Measurements from ENCODE around the genes SSR1, RIOK1, BMP6 and TMEM14C.

DNA sequence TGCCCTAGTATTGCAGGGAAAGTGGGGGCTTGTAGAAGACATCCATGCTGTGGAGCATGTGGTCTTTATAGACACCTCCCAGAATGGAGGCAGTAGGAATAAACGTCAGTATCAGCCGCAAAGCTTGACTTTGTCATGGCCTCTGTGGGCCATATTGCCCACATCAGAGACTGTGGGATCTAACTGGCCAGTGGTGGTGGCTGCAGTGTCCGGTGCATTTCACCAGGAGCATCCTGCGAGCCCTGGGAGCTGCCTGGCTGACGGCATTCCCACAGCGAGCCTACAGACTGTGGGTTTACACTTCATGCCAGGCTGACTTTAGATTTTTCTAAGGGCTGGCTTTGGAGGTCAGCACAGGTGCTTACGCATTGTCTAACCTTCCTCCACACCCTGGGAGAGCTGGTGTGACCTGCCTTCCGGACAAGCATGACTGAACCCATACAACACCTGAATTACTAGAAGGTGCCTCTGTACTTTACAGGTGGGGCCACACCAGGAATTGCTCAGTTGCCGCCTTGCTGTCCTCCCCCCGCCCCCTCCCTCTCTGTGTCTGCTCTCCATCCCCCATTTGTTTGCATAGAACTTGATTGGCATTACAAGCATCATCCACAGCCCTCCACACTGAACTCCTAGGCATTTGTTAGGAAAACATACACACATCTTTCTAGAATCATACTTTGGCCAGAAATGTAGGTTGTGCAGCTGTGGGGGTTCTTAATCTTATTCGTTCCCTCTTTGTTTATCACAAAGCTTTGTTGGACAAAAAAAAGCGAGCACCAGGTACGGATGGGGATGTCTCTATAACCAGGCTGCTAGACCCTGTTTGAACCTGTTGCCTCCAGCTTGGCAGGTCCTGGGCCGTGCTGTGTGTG lies 96.3 kb downstream of the RREB1 start:
- PRO-cap, 7 experiments = no peak in any of the 7 experiments

- PRO-cap, 7 experiments = no peak in any of the 7 experiments
These were observed 92.7 kb downstream of the SSR1 start for GRCh38 chr6:7220358-7220655.

GRCh38 chr6:7229503-7230133 lies 83.4 kb downstream of the SSR1 start:
- PRO-cap, 7 experiments = no peak in any of the 7 experiments

DNA sequence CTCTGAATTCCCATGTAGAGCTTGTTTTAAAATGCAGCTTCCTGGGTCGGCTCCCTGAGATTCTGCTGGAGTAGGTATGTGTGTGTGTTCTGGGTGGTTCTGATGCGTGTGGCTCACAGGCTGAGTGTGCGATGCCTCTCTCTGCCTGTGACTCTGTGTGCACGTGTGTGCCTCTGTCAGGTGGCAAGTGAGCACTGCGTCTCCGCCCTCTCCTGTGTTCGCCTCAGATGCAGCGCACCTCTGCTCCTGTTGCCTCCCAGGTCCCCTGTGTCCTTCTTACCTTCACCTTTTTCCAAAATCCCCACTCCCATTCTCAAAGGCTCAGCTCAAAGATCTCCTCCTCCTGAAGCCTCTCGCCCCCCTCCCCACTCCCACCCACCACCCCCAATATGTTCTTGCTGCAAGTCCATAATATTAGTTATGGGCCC lies 45.2 kb downstream of the SSR1 start:
- PRO-cap, 7 experiments = no peak in any of the 7 experiments

GRCh38 chr6:7312869-7313651 lies at the start of gene SSR1:
SSR1 (minus strand) TSS chr6:7313199.
- PRO-cap, 7 experiments = peak in 7 of 7 experiments; most common plus-strand start chr6:7313471 (in 3); most common minus-strand start chr6:7313199 (in 3)

DNA sequence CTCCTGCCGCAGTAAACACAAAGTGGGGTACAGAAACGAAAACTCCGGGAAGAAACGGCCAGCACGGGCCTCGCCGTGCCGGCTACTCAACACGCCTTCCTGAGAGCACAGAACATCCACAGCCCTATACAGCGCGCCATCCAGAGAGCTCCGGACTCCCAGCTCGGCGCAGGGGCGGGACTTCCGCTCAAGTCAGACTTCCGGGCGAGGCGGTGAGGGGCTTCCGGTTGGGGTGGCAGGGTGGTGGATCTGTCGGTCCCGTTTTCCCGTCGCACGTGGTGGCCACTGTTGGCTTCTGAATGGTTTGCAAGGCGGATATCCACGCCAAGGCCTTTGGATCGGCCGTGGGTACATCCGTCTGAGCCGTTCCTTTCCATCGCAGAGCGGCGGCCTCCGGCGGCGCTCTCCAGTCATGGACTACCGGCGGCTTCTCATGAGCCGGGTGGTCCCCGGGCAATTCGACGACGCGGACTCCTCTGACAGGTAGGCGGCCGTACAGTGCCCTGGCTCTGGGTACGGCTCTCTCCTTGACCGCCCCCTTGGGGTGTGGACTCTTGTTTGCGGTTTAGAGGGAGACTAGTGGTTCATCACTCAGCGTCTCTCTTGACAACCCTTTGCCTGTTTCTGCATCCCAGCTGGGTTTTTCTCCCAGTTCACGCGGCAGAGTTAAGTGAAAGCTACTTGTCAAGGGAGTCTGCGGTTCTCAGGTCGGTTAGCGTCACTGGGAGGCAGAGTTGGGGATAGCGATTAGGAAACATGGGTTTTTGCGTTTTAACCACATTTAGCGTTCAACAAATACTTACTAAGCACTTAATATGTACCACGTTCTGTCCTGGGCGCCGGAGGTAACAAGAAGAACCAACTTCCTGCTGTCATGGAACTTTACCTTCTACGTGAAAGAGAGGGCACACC lies at the start of gene RIOK1:
Gene RIOK1 (plus strand): TSS at position 218 of the 912 bp plus-strand sequence.
- PRO-cap, 7 experiments = peak in 7 of 7 experiments; most common plus-strand start position 220 of the sequence (in 5); most common minus-strand start position 856 of the sequence (in 7)

DNA sequence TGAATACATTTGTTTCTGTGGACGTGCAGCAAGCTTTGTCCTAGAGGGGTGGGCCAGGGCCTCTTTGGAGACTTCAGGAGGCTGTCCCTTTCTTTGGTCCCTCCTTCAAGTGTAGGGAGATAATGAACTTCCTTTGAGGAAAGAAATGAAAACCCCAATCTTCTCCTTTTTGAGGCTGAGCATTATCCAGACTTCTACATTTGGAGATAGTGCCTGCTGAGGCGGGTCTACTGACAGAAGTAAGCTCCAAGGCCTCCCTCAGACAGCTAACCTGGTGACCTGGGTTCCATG lies 27.8 kb downstream of the SNRNP48 start:
- PRO-cap, 7 experiments = no peak in any of the 7 experiments

- PRO-cap, 7 experiments = no peak in any of the 7 experiments
These were observed 24.3 kb upstream of the BMP6 start for GRCh38 chr6:7701476-7702202.

- PRO-cap, 7 experiments = no peak in any of the 7 experiments
These were observed at the start of gene BMP6 for GRCh38 chr6:7725698-7726351. BMP6 (plus strand) TSS chr6:7726099.

DNA sequence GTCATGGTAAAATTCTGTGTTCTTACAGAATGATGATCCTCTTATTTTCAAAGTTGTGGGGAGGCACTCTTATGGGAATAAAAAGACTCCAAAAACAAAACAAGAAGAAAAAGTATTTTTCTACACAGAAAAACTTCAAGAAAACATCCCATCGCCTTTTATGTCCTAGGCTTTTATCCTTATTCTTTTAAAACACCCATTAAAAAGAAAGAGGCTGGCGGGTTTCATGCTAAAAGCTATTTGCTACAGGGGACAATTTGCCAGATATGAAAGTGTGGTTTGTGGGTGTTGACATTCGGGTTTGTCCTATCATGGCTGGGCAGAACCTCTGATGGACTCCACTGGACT lies 37.4 kb downstream of the BMP6 start:
- PRO-cap, 7 experiments = no peak in any of the 7 experiments

DNA sequence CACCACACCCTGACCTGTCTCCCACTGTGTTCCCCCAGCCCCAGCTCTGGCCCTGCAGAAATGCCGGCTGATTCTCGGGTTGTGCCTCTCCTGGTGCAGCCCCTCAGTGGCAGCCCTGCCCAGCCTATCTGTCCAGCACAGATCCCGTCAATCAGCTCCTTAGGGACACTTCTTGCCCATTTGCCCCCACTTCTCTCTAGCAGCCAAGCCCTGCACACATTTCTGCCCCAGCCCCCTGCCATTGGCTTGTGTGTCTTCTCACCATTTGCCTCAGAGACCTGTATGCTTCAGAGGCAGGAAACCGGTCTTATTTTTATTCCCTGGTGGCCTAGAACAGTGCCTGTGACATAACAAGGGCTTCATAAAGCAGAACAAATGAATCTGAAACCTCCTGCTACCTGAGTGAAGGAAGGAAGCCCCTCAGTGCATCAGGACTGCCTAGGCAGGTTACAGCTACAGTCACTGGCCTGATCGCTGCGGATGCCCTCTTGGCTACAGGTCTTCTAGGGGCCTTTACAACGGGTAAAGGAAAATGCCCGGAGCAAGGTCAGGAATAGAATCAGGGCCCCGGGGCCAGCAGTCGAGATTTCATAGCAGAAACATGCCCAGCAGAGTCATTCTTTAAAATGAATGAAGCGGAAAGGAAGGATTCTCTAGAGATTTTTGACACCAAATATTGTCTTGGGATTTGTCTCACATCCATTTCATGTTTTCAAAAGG lies 22.7 kb downstream of the TXNDC5 start:
- PRO-cap, 7 experiments = no peak in any of the 7 experiments

GRCh38 chr6:8639921-8640751 lies 204.8 kb upstream of the SLC35B3 start:
- PRO-cap, 7 experiments = no peak in any of the 7 experiments

DNA sequence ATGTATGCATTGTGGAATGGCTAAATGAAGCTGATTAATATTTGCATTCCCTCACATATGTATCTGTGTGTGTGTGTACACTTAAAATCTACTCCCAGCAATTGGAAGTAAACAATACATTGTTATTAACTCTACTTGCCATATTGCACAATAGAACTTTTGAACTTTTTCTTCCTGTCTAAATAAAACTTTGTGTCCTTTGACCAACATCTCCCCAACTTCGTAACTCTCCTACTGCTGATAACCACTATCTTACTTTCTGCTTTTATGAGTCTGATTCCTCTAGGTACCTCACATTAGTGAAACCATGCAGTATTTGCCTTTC lies 220.7 kb upstream of the SLC35B3 start:
- PRO-cap, 7 experiments = no peak in any of the 7 experiments

DNA sequence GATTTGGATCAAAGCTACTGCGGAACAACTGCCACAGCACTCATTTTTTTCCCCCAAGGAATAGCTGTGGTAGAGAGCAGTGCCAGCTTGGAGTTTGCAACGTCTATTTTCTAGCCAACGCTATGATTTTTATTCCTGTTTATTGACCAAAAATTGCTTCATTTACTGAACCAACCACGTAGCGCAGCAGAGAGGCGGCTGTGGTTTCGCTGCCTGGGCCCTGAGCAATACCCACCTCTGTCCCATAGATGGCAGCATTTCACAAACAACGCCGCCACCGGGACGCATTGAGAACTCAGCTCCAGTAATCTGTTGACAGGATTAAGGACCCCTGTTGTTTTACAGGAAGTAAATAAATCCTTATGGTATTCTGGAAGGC lies 547.7 kb upstream of the SLC35B3 start:
- PRO-cap, 7 experiments = no peak in any of the 7 experiments

- PRO-cap, 7 experiments = no peak in any of the 7 experiments
These were observed 604.3 kb downstream of the TFAP2A start for GRCh38 chr6:9810512-9811037.

DNA sequence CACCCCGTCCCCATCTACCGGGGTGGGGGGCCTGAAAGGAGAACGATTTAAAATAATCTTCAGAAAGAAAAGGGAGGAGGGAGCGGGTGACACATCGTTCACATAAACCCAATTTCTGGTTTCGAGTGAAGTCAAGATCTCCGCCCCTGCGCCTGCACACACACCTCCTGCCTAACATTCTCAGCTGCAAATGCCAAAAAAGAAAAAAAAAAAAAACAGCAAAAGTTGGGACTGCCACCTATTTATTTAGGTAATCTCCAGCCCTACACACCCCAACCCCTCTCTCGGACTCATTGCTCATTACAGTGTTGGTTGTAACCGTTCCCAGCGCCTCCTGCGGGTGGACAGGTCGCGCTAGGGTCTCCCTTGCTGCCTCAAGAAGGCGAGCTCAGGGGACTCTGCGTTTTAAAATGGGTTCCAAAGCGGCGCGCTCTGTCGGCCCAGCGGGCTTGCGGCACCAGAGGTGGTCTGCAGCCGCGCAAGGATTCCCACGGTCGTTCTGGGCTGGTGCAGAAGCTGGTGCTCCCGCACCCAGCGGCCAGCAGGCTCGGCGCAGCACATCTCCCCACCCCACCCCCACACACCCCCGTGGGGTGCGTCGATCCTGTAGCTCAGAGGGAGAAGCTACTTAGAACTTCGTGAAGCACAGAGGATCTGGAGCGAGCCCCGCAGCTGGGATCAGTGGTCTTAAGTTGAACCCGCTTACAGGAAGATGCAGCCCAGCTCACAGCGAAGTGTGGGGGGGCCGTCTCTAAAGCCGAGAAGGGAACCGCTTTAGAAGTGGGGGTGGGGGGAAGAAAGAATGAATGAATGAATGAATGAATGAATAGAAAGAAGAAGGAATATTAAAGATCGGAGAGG lies 979 bp downstream of the TFAP2A start:
- PRO-cap, 7 experiments = no peak in any of the 7 experiments

GRCh38 chr6:10491939-10492366 lies 29.2 kb upstream of the GCNT2 start:
- PRO-cap, 7 experiments = no peak in any of the 7 experiments

DNA sequence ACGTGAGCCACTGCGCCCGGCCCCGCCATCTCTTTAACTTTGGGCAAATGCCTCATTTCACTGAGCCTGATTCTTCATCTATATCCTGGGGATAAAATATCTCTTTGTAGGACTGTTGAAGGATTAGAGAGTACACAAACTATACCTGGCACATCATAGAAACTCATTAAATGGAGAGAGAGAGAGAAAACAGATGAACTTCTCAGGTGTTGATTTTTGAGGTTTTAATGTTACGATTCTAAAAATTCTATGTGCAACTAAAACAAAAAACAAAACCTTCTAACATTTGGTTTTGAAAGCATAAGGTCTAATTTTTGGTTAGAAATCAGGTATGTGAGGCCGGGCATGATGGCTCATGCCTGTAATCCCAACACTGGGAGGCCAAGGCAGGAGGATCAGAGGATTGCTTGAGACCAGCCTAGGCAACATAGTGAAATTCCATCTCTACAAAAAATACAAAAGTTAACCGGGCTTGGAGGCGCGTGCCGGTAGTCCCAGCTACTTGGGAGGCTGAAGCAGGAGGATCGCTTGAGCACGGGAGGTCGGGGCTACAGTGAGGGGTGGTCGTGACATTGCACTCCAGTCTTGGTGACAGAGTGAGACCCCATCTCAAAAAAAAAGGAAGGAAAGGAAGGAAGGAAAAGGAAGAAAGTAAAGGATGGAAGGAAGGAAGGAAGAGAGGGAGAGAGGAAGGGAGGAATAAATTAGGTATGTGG lies 18.5 kb downstream of the GCNT2 start:
- PRO-cap, 7 experiments = no peak in any of the 7 experiments

- PRO-cap, 7 experiments = no peak in any of the 7 experiments
These were observed 34.6 kb downstream of the GCNT2 start for GRCh38 chr6:10555349-10556507.

- PRO-cap, 7 experiments = peak in 6 of 7 experiments; most common plus-strand start chr6:10723191 (in 6); most common minus-strand start chr6:10723112 (in 3)
These were observed at the start of gene TMEM14C for GRCh38 chr6:10722745-10723836. TMEM14C (plus strand) TSS chr6:10723070.